Osteoblast (primary cell): ENCODE data around the genes RBM15, KCNA10 and DENND2D.

- CAGE, long polyA plus RNA: no peak
- RRBS: no CpG with 5 or more reads among the region's 7 CpGs
Measured at GRCh38 chr1:109906235-109906716, 4.4 kb upstream of the CSF1 start.

DNA sequence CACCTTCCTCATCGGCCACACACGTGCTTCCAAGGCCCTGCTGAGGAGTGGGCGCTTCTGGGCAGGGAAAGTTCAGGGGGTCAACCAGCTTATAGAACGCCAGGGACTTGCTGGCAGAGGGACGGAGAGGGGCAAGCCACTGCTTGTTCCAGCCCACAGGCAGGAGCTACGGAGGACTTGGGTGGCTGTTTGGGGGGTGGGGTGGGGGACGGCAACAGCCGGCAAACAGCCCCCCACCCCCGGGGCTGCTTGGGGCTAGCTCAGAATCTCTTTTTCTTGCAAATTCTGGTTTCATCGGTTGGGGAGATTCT is 754 bp downstream of the CSF1 start:
- CAGE, long polyA plus RNA: no peak
- RRBS: no CpG with 5 or more reads among the region's 10 CpGs

DNA sequence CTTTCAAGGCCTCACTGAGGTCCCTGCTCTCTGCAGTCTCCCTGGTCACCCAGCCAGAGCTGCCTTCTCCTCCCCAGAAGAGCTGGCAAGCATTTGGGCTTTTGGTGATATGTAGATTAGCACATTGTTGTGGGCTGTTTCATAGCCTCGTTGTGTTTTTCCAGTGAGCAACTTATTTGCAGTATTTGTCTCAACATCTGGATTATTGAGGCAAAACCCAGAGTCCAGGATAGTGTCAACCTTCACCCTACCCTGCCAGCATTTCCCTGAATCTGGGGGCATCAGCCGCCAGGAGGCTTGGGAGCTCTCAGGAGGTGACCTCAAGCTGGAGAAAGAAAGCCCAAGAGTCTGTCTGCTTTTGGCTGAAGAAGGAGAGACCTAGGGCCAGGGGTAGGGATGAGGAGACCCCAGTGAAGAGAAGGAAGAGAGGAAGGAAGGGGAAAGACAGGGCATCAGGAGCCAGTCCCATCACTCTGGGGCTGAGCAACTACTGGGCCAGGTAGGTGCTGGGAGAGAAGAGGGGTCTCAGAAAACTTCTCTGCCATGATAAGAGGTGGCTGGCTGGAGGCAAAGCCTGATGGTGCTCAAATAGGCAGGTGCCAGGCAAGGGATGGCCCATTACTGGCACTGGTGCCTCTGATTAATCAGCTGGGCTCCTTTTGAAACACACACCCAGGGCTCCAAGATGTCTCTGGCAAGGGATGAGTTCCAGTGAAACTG is 2.5 kb downstream of the CSF1 start:
- CAGE, long polyA plus RNA: no peak
- RRBS: no CpG with 5 or more reads among the region's 2 CpGs

- CAGE, long polyA plus RNA: no peak
- RRBS: no CpG with 5 or more reads among the region's 8 CpGs
Measured at GRCh38 chr1:109917140-109917809, 6.6 kb downstream of the CSF1 start.

DNA sequence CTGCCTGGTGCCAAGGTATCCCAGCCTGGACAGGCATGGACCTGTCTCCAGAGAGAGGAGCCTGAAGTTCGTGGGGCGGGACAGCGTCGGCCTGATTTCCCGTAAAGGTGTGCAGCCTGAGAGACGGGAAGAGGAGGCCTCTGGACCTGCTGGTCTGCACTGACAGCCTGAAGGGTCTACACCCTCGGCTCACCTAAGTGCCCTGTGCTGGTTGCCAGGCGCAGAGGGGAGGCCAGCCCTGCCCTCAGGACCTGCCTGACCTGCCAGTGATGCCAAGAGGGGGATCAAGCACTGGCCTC is 18.6 kb downstream of the CSF1 start:
- CAGE, long polyA plus RNA: no peak
- RRBS: no CpG with 5 or more reads among the region's 8 CpGs

DNA sequence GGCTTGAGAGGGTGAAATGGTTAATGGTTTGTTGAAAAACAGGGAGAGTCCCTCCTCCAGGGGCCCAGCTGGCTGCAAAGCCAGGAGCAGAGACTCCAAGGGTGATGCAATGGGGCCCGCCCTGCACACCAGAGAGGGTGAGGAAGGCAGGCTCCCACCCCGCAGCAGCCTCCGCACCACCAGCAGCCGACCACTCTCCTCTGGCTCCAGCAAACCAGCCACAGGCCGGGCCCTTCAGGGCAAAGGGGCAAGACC is 6.6 kb upstream of the AHCYL1 start:
- CAGE, long polyA plus RNA: no peak
- RRBS: no CpG with 5 or more reads among the region's 5 CpGs

DNA sequence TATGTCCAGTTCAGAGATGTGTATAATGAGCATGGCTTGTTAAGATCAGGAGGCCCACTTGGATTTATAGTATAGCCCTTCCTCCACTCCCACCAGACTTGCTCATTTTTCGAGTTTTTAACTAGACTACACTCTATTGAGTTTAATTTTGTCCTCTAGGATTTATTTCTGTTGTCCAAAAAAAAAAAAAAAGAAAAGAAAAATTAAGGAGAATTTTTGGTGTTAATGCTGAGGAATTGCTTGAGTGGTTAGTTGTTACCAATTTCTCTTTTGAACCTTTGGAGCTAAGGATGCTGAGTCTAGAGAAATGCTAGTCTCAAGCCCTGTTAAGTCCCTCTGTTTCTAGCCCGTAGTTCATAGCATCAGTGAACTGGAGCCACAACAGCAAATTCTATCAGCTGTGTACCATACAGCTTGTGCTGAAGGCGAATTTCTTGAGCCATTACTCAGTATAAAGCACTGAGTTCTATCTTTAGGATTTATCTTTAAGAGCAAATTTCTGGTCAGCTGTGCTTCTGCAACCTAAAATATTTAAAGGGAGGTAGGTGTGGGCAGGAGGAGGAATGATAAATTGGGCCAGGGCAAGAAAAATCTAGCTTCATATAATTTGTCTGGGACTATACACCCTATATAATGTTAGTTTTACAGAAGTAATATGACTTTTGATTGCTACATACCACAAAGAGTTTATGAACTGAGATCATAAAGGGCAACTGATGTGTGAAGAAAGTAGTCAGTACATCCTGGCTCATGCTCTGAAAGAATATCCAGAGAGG is 12.0 kb upstream of the STRIP1 start:
- CAGE, long polyA plus RNA: no peak
- RRBS: no CpG with 5 or more reads among the region's 3 CpGs

DNA sequence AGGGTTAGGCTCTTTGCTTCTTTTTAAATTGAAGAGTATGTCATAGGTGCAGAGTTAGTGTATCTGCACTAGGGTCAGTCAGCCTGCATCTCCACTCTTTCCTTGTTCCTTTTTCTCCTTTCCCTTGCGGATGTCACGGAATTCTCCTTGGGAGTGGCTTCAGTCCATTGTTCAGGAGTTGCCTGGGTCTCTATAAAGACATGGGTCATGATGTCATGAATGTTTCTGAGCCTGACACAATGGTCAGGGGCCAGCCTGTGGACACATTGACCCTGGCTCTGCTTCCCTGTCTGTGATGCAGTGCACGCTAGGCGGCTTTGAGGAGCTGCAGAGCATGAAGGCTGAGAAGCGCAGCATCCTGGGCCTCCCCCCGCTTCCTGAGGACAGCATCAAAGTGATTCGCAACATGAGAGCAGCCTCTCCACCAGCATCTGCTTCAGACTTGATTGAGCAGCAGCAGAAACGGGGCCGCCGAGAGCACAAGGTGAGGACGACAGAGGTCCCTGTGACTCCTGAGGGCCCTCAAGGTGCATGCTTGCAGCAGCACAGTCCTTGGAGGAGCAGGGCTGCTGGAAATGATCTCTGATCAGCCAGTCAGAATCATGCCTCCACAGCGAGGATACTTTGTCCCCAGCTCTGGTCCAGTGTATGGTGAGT is 8.5 kb downstream of the STRIP1 start:
- CAGE, long polyA plus RNA: no peak
- RRBS: no CpG with 5 or more reads among the region's 12 CpGs

GRCh38 chr1:110048608-110049369 is 14.4 kb downstream of the STRIP1 start:
- CAGE, long polyA plus RNA: no peak
- RRBS: no CpG with 5 or more reads among the region's 7 CpGs

DNA sequence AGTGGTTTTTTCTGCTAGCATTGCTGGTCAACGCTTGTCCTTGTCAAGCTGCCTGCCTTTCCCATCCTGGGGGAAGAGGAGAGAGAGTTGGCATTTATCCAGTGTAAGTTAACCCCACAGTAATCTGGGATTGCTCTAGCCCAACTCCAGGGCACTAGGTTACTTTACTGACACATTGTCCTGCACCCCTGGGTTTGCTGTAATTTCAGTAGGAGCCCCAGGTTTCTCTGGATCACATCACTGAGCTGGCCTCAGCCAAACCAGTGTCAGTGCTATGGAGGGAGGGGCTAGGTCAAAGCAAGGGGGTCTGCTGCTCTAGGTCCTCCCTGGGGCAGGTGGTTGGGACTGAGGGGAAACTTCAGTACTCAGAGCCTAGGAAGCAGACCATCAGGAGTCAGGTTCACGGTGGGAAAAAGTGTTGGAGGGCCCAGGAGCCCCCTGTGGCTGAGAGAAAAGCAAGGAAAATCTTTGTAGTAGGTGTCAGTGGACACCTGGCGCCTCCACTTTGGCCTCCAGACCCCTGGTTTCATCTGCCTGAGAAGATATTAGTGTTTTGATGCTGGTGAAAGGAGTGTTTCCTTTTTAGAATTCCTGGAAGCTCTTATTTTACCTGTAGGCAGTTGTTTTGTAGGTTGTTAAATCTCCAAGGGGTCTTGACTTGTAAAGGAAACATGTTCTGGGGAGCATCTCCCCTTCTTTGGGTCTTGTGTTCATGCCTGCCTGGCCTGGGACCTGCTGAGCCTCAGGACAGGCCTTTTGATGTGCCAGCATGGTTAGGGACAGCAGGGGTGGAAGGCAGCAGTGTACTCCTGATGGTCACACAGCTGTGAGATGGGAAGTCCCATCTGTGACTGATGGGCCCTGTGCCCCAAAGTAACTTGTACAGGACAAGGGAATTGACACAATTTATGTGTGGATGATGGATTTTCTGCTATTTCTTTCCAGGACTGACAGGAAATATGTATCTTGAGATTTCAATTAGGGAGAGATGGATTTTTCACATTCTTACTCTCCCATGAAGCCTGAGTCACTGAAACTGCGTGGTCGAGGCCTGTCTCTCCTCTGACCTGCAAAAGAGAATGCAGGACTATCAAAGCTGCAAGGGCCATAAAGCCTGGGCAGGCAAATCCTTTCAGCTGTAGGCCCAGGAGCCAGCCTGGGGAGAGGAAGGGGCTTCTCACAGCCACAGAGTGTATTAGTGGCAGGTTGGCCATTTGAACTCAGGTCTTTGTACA is 15.4 kb downstream of the ALX3 start:
- CAGE, long polyA plus RNA: no peak
- RRBS: no CpG with 5 or more reads among the region's 5 CpGs

DNA sequence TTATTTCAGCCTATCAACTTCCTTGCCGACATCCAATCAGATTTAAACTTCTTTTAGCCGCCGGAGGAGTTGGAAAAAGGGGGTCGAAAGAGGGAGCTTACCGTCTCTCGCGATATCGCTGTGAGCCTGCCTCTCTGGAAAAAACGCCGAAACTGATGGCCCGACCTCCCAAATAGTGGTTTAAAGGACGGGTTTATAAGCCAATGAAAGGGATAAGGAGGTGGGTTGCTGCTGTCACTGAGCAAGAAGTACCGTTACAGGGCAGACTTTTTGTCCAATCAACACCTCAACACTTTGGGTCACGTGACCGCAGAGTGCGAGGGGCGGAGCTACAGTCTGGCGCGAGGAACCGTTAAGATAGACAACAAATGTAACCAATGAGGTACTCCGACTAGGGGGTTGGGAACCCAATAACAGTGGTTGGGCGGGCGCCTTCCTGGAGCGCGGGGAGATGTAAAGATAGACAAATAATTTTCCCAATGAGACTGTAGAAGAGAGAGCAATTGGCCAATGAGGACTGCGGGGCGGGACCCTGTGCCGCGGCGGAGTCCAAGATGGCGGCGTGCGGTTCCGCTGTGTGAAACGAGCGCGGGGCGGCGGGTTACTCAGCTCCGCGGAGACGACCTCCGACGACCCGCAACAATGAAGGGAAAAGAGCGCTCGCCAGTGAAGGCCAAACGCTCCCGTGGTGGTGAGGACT is at the start of gene RBM15:
Gene RBM15, plus strand, starts transcription at position 482 of the 700 bp plus-strand sequence.
- CAGE, long polyA plus RNA: no peak
- RRBS: no CpG with 5 or more reads among the region's 49 CpGs

DNA sequence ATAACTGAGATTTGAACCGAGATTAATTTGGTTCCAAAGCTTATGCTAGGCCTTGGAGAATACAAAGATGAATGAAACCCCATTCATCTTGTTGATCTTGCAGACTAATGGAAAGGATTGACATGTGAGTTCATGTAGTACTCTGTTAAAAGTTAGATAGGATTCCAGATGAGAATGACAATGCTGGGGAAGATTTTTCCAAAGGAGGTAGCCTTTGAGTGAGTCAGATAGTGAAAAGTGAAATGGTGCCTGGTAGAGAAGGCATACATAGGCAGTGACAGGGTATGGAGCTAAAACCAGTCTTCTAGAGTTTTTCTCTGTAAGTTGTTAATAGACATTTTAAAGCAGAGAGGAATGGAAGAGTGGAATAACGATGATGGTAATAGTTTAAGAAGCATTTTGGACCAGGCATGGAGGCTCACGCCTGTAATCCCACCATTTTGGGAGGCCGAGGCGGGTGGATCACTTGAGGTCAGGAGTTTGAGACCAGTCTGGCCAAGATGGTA is 22.8 kb downstream of the RBM15 start:
- CAGE, long polyA plus RNA: no peak
- RRBS: no CpG with 5 or more reads among the region's 5 CpGs

DNA sequence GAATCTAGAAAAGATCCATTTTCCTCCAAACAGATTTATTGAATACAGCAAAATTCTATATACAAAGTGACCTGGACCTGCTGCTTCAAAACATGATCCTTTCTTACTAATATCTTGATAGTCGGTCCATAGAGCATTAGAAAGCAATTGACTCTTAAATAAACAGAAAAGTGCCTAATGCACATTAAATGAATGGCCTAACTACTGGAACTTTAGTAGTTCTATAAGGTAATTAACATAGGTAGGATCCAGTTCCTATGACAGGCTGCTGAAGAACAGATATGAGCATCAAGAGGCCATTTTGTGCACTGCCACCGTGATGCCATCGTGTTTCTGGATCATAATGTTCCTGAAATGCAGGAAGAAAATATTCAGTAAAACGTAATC is 6.3 kb downstream of the LAMTOR5 start:
- CAGE, long polyA plus RNA: no peak
- RRBS: no CpG with 5 or more reads among the region's 4 CpGs

- CAGE, long polyA plus RNA: no peak
- RRBS: no CpG with 5 or more reads among the region's 7 CpGs
Measured at GRCh38 chr1:110450036-110450625, 818 bp upstream of the PROK1 start.

DNA sequence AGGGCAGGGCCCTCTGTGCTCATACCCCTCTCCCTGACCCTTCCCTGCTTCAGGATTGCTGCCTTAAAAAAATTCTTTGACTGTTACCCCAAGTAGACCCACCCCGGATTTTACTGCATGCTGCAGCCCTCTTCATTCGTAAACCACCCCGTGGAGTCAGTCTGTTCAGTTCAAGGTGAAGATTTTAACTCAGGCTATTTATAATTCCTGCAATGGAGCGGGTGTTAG is 15.9 kb downstream of the PROK1 start:
- CAGE, long polyA plus RNA: no peak
- RRBS: no CpG with 5 or more reads among the region's 4 CpGs

GRCh38 chr1:110519093-110519338 is at the start of gene KCNA10:
Gene KCNA10 (minus strand): TSS chr1:110519175.
- CAGE, long polyA plus RNA: no peak
- RRBS: no CpG with 5 or more reads among the region's 2 CpGs

DNA sequence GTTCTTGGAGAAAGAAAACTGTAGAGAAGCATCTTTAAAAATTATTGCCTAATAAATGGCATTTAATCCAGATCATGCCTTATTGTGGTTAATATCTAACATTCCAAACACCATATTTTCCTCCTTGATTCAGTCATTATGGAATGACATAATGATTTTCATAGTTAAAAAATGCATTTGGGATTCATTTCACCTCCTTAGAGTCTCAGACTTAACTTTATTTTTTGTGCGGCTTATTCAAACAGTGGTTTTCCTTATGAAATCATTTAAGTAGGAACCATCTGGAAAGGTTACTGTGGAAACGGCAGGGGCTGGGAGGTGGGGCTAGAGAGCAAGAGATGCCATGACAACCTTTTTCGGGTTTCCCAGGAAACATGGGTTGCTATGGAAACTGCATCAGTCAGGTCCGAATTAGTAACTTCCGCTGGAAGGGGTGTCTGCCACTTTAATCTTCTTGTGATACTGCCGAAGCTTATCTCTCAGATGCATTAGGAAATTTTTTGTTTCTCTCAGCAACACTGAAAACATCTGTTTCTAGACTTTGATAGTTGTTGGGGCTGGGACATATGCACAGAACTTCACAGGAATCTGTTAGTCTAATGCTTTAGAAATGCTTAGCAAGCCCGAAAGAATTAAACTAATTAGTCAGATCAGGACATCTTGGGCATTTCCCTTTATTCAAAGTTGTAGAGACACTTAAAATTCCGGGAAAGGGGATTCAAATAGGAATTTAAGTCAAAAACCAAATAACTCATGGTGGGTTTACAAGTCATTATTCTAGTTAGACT is 2.7 kb downstream of the KCNA3 start:
- CAGE, long polyA plus RNA: no peak
- RRBS: no CpG with 5 or more reads among the region's 8 CpGs

- CAGE, long polyA plus RNA: no peak
- RRBS: no CpG with 5 or more reads among the region's 4 CpGs
Measured at GRCh38 chr1:110787603-110788259, 85.2 kb upstream of the CD53 start.

DNA sequence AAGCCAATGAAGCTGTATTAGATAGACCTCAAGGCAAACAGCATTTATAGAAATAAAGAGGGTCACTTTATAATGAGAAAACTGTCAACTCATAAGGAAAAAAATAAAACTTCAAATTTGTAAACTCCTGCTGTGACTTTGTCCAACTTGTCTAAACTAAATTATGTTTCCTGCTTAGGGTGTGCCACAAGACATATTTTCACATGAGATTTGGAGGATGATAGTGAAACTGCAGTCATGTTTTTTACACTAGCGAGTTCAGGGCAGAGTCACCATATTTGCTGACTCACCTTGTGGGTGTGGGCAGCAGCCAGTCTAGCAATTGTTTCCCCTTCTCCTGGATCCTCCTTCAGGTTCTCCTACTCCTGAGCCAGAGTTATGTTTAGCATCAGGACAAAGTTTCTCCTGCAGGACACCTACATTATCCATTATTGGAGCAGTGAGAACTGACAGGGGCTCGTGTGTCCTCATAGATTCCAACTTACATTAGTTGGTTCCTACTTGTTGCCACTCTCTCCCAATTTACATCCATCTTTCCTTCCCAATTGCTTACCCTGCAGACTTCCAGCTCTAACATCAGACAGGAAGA is 43.9 kb downstream of the CD53 start:
- CAGE, long polyA plus RNA: no peak
- RRBS: no CpG with 5 or more reads among the region's 2 CpGs

GRCh38 chr1:111200464-111201039 is at the start of gene DENND2D:
Gene DENND2D (minus strand): TSS chr1:111200646.
- CAGE, long polyA plus RNA: no peak
- RRBS: 80% methylated on average over 2 of the region's 10 CpGs